ENCODE measurements around the genes CWF19L1 and LZTS2.

- PRO-cap, result no peak
- RAMPAGE, long total RNA, 2 experiments, result no peak in any of the 2 experiments
Observed at GRCh38 chr10:99341894-99342642, 12.9 kb downstream of the CNNM1 start.

DNA sequence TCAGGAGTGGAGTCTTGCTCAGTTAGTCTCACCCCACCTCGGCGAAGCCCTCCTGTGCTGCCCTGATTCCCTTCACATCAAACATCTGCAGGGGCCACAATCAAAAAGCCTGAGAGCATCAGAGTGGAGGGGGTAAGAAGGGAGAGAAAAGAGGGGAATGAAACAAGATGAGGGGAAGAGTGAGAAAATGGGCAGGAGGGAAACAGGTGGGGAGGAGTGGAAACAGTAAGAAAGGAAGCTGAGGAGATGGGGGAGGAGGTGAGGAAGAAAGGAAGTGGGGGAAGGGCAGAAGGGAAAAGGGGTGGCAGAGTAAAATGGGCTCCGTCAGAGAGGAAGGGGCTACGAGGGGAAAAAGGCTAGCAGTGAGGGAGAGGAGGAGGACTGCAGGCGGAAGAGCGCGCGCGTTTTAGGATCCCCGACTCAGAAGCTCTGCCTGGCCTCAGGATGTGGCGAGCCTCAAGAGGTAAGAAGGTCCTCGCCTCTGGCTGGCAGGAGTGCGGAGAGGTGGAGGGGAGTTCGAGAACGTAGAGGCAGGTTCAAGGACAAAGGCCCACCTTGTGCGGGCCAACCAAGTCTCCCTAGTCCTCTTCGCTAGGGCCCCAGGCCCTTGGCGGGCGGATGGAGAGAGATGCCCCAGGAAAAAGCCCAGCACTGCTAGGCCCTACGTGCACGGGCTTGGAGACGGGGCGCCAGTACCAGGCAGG lies 5.8 kb upstream of the NKX2-3 start:
- PRO-cap, result no peak
- RAMPAGE, long total RNA, 2 experiments, result no peak in any of the 2 experiments

GRCh38 chr10:99530416-99530667 lies 2.4 kb upstream of the NKX2-3 start:
- PRO-cap, result no peak
- RAMPAGE, long total RNA, 2 experiments, result no peak in any of the 2 experiments

DNA sequence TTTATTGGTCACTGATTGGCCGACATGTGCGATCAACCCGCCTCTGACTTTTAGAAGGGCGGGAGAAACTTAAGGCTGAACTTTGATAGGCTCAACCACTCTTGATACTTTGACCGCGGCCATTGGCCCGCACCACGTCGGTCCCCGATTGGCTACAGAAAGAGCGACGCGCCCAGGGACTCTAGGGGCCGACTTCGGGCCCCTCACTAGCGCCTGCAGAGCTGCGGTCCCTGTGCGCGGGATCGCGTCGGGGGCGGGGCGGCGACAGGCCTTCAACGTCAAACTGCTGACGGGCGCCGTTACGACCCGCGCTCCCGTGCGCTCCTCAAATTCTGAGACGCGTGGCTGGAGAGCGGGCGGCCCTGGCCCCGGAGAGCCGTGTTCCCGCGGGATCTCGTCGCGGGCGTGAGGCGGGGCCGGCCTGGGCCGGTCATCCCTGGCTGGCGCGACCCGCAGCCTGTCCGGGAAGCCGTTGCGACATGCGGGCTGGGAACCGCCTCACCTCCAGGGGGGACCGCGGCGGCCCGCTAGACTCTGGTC lies 471 bp upstream of the SLC25A28 start:
- PRO-cap, result bidirectional peak, plus-strand start at position 157 of the sequence, minus-strand start outside the sequence; bidirectional peak, plus-strand start at position 328 of the sequence, minus-strand start at position 334 of the sequence; bidirectional peak, plus-strand start at position 413 of the sequence, minus-strand start at position 383 of the sequence
- RAMPAGE, long total RNA, 2 experiments, result no peak in any of the 2 experiments

DNA sequence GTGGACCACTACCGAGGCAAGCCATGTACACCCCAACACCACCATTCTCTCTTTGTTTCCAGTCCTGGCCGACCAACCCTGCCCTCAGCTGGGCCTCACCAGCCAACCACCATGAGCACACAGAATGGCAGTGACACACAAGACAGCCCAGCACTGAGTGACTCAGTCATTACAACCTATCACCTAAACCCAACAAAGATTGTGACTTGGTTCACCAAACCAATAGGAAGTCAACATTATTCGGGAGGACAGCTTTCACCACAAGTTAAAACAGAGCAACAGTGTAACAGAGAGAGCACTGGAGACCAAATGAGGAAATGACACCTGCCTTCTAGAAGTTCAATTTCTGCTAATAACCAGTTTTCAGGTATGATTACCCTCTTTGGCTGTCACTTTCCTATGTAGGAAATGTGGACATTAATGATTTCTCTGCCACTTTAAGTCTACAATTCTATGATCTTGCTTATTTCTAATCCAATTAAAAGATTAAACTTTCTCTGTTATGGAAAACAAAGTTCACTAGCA lies 72.1 kb downstream of the DNMBP start:
- PRO-cap, result no peak
- RAMPAGE, long total RNA, 2 experiments, result no peak in any of the 2 experiments

GRCh38 chr10:100065074-100065602 lies 16.5 kb downstream of the CPN1 start:
- PRO-cap, result no peak
- RAMPAGE, long total RNA, 2 experiments, result no peak in any of the 2 experiments

GRCh38 chr10:100175726-100176265 lies 10.0 kb downstream of the ERLIN1 start:
- PRO-cap, result no peak
- RAMPAGE, long total RNA, 2 experiments, result start-site peak on the minus strand in 1 of 2 experiments, at chr10:100175945-100176190 at its widest, 17 reads per replicate

GRCh38 chr10:100267007-100268011 lies at the start of gene CWF19L1:
Gene CWF19L1 (minus strand): TSS chr10:100267638.
- PRO-cap, result bidirectional peak, plus-strand start at chr10:100267753, minus-strand start at chr10:100267632
- RAMPAGE, long total RNA, 2 experiments, result start-site peak on the minus strand in 2 of 2 experiments, at chr10:100267622-100267680 at its widest, 15 to 43 reads per replicate

- PRO-cap, result no peak
- RAMPAGE, long total RNA, 2 experiments, result no peak in any of the 2 experiments
Observed at GRCh38 chr10:100285343-100285799, 1.1 kb downstream of the BLOC1S2 start.

GRCh38 chr10:100382216-100383127 lies 35.4 kb downstream of the SCD start:
- PRO-cap, result no peak
- RAMPAGE, long total RNA, 2 experiments, result start-site peak on the plus strand in 1 of 2 experiments, at chr10:100382456-100382699 at its widest, 11 reads per replicate

GRCh38 chr10:100827319-100828218 lies 82.2 kb downstream of the PAX2 start:
- PRO-cap, result no peak
- RAMPAGE, long total RNA, 2 experiments, result no peak in any of the 2 experiments

DNA sequence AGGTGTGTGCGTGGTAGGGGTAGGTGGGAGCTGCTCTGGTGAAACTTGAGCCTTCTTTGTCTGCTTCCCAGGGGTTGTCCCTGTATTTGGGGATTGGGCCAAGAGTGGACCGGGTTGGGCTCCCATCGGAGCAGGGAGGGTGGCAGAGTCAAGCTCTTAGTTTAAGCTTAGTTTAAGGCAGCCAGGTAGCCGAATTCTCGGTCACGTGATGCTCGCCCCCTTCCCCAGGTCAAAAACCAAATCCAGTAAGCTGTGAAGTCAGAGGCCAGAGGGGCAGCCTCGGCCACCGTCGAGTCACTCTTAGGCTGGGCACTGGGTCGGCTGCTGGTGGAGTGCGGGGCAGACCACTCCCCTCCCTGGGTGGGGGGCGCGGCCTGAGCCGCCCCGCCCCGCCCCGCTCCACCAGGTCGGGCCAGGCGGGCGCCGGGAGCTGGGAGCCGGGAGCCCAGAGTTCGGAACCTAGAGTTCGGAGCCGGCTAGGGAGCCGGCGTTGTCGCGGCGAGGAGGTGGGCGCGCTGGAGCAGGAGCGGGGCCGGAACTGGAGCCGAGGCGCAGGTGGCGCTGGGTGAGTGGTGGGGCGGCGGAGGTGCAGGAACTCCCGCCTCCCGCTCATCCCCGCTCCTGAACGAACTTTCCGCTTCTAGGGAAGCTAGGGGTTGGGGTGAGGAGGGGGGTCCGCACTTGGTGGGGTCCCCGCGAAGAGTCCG lies 2.8 kb upstream of the LZTS2 start:
- PRO-cap, result bidirectional peak, plus-strand start at position 405 of the sequence, minus-strand start at position 302 of the sequence
- RAMPAGE, long total RNA, 2 experiments, result start-site peak on the plus strand in 2 of 2 experiments, centred at positions 419 to 428 of the sequence, 121 to 196 reads per replicate

- PRO-cap, result bidirectional peak, plus-strand start at chr10:100999779, minus-strand start at chr10:100999676
- RAMPAGE, long total RNA, 2 experiments, result start-site peak on the plus strand in 2 of 2 experiments, at chr10:100999901-100999936 at its widest, 16 to 17 reads per replicate
Observed at GRCh38 chr10:100999529-101000002, at the start of gene LZTS2. Gene LZTS2 (plus strand): TSS chr10:100999808.

DNA sequence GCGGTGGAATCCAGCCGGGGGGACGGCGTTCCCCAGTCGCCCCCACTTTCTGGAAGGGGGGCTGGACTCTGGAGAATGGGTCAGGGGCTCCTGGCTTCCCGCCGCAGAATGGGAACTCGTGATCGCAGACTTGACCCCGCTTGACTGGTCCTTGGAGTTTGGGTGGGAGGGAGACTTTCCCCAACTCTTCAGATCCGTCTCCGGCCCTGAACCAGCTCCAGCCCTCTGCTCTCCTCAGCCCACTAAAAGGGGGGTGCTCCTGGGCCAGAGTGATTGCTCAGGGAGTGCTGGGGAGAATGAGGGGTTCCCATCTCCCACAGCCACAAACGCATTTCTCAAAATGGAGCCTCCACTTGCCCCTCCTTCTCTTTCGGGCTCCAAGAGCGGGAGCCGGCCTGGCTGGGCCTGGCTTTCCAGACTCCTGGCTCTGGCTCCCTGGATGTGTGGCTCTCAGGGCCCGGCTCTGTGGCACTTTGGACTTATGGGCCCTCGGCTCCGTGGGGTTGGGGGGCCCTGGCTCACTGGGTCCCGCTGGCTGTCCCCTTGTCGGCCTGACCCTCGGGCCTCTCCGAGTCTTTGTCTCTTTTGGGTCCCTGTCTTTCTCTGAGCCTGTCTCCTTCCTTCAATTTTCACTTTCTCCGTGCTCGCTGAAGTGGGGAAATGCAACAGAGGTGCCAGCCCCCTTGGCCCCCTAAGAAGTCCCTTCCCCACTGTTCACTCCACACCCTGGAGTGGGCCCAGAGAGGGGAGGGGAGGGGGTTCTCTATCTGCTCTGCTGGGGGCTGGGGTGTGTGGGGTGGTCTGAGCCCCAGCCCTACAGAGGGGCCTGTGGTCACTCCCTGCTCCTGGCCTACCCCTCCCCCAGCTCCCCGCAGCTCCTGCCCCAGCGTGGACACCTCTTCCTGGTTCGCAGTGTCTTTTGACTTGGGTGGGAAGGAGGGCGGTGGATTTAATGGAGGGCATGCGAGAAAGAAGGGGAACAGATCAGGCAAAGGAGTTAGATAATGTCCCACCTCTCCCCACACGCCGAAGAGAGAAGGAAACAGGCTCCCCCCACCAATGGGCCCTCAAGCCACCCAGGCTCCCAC lies 739 bp downstream of the LZTS2 start:
- PRO-cap, result unidirectional peak, minus-strand start at position 894 of the sequence
- RAMPAGE, long total RNA, 2 experiments, result no peak in any of the 2 experiments

DNA sequence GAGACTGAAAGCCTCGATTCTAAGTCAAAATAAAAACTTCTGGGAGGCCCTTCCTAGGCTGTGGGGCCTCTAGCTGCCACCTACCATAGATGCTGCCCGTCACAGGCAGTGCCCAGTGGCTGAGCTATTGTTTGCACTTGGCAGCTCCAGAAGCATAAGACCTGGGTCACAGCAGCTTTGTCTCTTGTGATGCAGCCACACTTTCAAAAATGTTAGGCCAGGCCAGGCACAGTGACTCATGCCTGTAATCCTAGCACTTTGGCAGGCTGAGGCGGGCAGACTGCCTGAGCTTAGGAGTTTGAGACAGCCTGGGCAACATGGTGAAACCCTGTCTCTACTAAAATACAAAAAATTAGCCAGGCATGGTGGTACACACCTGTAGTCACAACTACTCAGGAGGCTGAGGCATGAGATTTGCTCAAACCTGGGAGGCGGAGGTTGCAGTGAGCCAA lies 9.5 kb upstream of the KAZALD1 start:
- PRO-cap, result no peak
- RAMPAGE, long total RNA, 2 experiments, result no peak in any of the 2 experiments

- PRO-cap, result no peak
- RAMPAGE, long total RNA, 2 experiments, result no peak in any of the 2 experiments
Observed at GRCh38 chr10:101063266-101064117, 1.7 kb downstream of the KAZALD1 start.

DNA sequence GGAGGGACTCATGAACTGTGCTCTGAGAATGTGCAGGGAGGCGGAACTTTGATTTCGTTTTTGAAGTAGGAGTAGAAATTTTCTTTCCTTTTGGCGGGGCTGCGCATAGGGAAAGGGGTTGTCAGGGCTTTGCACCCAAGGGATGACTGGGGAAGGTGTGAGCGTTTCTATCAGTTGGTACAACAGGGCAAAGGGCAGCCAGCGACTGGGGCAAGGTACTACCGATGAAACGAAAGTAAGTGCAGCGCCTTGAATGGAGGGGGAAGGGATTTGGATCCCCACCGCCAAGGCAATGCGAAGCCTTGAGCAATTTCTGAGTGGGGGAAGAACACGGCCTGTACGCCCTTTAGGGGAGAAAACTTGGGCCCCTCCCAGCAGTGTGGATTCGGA lies 10.3 kb upstream of the TLX1 start:
- PRO-cap, result no peak
- RAMPAGE, long total RNA, 2 experiments, result no peak in any of the 2 experiments

DNA sequence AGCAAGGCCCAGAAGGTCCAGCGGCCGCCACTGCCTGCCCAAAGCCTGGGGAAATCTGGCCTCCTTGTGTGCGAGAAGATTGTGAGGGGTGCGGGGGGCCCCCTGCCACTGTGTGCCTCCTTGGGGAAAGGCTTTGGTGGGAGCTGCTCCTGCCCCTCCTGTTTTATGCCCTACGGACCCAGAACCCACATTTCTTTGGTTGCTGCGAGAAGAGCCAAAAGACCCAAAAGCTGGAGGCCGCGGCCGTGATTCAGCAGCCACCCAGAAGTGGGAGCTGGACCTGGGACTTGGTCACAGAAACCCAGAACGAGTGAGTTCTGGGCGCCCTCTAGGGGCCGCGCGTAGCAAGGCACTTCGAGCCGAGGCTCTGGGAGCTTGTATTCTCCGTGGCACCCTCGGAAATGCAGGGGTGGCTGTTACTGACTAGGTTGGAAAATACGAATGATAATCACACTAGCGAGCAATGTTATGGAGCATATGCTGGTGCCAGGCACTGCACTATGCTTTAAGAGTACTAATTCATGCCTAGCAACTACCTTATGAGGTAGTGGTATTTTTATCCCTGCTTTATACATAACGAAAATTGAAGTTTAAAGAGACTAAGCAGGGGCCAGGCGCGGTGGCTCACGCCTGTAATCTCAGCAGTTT lies 11.1 kb downstream of the TLX1 start:
- PRO-cap, result no peak
- RAMPAGE, long total RNA, 2 experiments, result no peak in any of the 2 experiments

- PRO-cap, result no peak
- RAMPAGE, long total RNA, 2 experiments, result no peak in any of the 2 experiments
Observed at GRCh38 chr10:101228136-101228603, 1.1 kb downstream of the LBX1 start.

DNA sequence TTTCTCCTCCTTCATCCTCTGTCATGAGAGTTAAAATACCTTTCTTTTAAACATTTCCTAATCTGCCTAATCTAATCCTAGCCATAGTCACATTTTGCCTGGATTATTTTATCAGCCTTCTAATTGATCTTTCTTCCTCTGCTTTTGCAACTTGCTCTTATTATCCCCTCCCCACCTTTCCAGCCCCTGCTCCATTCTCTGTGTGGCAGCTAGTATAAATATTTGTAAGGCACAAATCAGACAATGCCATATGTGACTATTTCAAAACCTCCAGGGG lies 77.3 kb downstream of the POLL start:
- PRO-cap, result no peak
- RAMPAGE, long total RNA, 2 experiments, result no peak in any of the 2 experiments

Data from prostate gland (tissue), 2 donors.